Type B pancreatic cell (in vitro differentiated cells): Measurements from ENCODE around the gene PNRC1.

- PRO-cap = no peak
These were observed 3.5 kb downstream of the AKIRIN2 start for GRCh38 chr6:87698368-87699111.

- PRO-cap = no peak
These were observed 40.1 kb upstream of the AKIRIN2 start for GRCh38 chr6:87741942-87742658.

GRCh38 chr6:88442670-88443141 is 276.6 kb upstream of the CNR1 start:
- PRO-cap = no peak

DNA sequence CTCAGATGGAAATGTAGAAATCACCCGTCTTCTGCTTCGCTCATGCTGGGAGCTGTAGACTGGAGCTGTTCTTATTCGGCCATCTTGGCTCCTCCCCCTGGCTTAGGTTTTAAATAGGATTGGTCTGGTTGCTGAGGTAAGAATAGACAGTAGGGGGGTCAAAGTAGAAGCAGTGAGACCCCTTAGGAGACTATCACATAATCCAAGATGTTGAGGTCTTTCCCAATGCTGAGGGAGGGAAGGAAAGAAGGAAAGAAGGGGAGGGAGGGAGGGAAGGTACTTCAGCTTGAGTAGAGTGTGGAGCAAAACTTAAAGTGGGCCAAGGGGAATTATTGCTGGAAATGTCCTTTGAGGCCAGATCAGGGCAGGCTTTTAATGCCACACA is 361.1 kb upstream of the CNR1 start:
- PRO-cap = no peak

DNA sequence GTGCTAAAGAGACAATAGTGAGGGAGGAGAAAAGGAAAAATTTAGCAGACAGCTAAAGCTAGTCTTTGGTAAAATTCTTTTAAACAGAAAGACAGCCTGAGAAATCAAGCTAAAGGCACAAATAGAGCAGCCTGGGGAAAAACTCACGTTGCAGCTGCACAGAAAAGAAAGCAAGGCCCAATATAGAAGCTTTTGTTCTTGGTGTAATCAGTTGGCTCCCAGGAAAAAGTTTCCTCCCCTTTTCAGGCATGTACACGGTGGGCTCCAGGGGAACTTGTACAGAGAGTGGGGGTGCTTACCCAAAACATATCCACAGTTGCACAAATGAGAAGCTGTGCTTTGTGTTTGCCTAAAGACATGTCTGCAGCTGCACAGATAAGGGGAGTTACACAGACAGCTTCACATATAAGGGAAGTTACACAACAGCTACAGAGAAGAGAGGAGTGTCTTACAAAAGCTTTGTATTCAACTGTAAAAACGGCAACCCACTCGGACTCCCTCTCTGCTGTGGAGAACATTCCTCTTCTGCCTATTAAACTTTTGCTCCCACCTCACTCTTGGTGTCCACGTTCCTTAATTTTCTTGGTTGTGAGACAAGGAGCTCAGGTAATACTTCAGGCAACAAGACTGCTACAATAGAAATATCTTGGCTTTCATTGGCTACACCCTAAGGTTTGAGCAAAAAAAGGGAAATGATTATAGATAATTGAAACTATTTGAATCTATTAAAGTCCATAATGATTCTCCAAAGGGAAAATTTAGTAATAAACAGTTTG is 7.5 kb upstream of the PNRC1 start:
- PRO-cap = no peak

DNA sequence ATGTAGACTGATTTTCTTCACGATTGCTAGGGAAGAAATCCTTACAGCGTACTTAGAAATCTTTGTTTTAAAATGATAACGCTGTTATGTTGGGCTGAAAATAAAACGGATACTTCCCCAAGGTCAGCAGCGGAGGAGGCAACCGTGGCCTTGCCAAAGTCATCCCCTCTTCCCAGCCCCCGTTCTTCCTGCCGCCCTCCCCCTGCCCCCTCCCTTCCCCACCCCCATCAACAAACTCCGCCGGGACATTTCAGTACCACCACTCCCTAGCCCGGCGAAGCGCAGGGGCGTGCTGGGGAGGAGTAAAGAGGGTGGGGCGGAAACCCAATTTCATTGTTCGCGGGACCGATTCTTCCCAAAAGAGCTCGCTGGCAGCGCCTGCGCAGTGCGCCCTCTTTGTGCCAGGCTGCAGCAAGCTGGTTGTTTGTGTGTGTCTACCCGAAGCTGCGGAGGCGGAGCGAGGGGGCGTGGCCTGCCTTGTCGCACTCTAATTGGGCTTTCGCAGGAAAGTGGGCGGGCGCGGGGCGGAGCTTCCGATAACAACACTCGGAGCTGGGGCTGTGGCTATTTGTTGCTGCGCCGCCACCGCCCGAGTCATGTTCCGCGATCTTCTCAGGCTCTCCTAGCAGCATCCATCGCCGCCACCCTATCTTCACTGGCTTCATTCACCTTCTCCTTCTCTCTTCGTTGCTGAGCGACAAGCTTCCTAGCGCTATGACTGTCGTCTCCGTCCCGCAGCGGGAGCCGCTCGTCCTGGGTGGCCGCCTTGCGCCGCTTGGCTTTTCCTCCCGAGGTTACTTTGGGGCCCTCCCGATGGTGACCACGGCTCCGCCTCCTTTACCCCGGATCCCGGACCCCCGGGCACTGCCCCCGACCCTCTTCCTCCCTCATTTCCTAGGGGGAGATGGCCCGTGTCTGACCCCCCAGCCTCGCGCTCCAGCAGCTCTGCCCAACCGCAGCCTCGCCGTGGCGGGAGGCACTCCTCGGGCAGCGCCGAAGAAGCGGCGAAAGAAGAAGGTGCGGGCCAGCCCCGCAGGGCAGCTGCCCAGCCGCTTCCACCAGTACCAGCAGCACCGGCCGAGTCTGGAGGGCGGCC is at the start of gene PNRC1:
Gene PNRC1, plus strand, starts transcription at position 571 of the 1,096 bp plus-strand sequence.
- PRO-cap = bidirectional peak, plus-strand start at position 571 of the sequence, minus-strand start at position 400 of the sequence; bidirectional peak, plus-strand start at position 990 of the sequence, minus-strand start at position 947 of the sequence

- PRO-cap = no peak
These were observed 13.3 kb downstream of the PM20D2 start for GRCh38 chr6:89158994-89159672.

DNA sequence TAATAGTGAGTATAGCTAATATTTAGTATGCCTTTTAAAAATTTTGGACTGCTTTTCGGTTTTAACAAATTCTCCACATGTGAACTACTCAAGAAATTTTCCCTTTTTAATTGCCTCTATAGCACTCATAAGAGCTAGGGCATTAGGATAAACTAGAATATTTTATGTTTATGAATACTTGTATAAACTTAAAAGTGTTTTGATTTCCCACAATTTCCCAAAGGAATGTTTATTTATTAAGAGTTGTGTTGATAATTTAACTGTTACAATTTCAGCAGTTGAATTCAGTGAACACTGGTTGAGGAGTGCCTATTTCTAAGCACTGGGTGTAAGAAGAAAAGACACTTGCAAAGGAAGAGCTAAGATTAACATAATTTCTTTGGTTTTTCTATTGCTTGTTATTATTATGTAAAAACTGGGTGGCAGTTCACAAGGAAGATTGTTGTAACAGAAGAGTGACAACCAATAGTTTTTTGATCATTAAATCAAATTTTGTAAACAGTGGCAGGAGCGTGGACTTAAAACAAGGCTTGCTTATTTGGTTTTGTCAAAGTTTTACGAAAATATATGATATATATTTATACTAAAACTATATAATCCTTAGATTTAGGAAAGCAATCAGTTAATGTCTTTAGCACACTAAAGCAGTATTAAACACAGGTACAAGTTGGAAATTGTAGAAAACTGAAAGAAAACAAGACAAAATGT is 18.3 kb downstream of the PM20D2 start:
- PRO-cap = no peak

DNA sequence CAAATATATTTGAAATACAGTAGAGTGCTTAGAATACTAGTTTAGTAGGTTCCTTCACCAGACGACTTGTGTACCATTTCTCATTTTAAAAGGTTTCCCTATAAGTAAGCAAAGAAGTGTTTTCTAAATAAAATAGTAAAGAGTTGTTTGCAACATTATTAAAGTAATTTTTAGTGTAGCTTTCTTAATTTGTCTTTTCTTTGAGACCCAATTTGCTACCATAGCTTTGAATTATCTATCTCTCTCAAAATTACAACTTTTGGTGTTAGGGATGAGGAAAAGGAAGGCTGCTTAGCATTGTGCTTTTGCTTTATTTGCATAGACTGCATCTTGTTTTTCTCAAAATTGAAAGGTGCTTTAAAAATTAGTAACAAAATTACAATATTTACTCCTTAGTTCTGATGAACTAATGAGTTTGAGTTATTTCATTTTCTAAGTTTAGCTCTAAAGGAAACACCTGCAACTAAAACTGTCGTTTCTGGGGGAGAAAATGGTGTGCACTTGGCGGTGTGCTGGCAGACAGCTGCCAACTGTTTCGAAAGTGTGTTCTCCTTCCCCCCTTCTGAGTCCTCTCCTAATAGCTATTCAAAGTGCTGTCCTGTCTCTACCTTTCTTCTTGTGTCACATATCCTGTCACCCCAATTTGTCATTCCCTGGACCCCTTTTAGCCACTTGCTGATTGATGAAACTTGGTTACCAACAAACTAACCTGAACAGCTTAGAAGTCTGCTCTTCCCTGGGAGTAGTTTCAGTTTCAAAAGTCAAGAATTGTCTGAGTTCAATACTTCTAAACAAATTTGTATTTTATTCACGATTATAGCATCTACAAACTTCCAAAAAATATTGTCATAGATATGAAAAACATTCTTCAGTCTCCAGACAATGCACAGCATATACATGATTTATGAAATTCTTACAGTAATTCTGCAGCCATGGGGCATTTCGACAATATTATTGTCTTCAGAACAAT is 4.8 kb upstream of the UBE2J1 start:
- PRO-cap = no peak

- PRO-cap = no peak
These were observed 11.7 kb downstream of the MDN1 start for GRCh38 chr6:89807676-89808563.

DNA sequence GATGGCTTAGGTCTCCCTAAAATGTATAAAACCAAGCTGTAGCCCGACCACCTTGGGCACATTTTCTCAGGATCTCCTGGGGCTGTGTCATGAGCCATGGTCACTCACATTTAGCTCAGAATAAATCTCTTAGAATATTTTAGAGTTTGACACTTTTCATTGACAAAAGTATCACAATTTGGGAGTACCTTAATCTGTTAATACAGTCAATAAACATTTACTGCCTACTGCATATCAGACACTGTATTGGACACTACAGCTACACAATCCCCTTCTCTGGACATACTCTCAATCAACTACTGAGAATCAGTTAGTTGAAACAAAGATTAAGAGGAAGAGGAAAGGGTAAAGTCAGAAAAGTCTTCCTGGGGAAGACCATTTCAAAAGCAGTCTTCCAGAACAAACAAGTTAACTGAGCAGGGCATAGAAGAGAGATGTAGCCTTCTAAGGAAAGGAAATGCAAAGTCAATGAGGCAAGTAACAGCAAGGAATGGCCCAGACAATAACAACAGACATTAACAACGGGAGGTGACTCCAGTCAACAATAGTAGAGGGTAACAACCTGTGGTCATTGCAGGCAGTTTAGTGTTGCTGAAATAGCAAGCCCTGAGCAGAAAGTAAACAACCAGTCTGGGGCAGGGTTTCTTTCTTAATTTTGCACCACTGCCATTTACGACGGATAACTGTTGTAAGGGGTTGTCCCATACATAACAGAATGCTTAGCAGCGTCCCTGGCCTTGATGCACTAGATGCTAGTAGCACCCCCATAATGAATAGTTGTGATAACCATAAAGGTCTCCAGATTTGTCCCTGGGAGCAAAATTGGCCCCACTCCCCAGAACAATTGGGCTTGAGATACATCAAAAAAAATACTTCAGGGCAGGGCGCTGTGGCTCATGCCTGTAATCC is 2.2 kb downstream of the MDN1 start:
- PRO-cap = no peak

DNA sequence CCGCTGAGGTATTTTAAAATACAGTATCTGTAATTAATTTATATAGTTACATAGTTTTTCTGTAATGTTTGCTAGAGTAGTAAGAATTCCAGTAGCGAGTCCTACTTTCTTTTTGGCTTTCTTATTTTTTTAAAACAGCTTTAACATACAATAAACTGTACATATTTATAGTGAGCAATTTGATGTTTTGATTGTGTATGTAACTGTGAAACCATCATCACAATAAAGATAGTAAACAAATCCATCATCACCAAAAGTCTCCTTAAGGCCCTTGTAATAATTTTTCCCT is 115.6 kb downstream of the GJA10 start:
- PRO-cap = no peak

GRCh38 chr6:90083862-90084485 is 189.7 kb downstream of the GJA10 start:
- PRO-cap = no peak

DNA sequence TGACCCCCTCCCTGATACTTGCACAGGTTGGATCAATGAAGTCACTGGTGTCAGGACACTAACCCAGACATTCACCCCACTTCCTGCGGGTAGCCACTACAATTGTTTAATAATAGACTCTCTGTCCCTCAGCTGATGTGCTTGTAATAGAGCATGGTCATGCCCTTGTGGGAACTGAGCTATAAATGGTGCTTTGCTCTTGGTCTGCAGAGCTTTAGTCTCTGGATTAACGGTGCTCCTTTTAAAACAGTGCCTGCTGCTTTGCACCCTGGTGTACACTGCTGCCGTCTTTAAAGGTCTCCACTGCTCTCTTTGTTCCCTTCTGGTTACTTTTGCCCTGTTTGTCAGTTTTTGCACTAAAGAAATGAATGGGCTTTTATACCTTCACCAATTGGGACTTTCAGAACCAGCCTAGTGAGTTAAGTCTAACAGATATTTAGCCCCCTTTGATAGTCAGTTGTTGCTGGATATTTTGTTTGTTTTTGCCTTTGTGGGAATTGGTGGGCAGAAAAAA is 127.2 kb downstream of the BACH2 start:
- PRO-cap = no peak

DNA sequence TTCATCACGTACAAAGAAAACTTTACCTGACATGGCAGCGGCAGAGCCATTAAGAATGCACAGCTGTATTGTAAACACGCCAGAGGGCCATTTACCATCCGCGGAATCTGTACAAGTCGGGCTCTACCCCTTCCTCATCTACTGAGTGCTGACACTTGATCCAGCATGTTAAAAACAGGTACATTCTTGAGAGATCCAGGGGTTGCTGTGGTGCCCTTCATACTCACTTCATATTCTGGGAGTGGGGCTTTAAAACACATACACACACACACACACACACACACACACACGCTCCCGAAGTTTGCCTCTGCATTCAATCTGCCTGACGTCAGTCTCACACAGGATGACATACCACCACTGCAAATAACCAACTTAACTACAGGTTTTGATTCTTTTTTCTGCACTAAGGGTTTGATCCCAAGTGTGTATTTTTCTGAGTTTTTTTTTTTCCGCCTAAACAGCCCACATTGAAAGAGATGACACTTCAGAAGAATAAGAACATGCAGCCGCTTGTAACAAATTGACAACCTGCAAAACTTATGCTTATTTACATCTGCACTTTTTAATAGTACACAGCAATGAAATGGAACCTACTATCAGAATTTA is 77.0 kb downstream of the BACH2 start:
- PRO-cap = no peak

DNA sequence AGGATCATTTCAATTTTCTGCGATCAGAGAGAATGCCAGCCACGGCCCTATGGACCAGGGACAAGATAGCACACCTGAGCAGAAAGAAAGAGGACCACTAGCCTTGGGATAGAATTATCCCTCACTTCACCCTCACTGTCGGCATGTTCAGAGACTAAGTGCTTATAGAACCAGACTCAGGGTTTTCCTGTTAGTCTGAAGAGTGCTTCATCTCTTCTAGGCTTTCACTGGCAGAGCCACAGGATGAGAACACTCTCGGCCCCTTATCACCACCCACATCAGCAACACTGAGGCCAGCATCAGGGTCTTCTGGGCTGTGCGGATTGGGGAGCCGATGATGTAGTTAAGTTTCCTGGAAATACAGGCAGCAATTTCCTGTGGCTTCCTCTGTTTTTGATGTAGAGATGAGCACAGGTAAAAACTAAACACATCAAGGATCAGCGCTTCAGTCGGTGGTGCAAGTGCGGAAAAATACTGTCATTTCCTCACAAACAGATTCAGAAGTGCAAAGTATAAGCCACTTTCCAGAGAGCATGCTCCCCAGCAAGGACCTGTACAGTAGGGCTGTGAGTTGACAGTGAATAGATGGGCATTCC is 62.7 kb downstream of the BACH2 start:
- PRO-cap = no peak

DNA sequence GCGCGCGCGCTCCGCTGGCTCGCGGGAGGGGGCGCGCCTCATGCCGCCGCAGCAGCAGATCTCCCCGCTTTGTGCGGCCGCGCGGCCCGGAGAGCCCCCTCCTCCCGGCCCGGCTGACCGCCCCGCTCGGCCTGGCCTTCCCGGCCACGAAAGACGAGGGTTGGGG is 310 bp upstream of the BACH2 start:
- PRO-cap = no peak

- PRO-cap = no peak
These were observed 7.7 kb upstream of the BACH2 start for GRCh38 chr6:90304237-90304784.

GRCh38 chr6:90376236-90376511 is 79.5 kb upstream of the BACH2 start:
- PRO-cap = no peak

GRCh38 chr6:90393099-90393652 is 96.5 kb upstream of the BACH2 start:
- PRO-cap = no peak